NB4 (cell line): ENCODE measurements around the gene MPHOSPH8.

- RRBS = no CpG with 5 or more reads among the region's 8 CpGs
Observed at GRCh38 chr13:19243852-19244307, 62.3 kb upstream of the TUBA3C start.

GRCh38 chr13:19496700-19496974 lies 64.7 kb downstream of the TPTE2 start:
- RRBS = no CpG with 5 or more reads among the region's 17 CpGs

- RRBS = no CpG with 5 or more reads among the region's 62 CpGs
Observed at GRCh38 chr13:19632926-19633877, at the start of gene MPHOSPH8. Gene MPHOSPH8, plus strand, starts transcription at chr13:19633659.

GRCh38 chr13:19634404-19634699 lies 893 bp downstream of the MPHOSPH8 start:
- RRBS = no CpG with 5 or more reads among the region's 3 CpGs

- RRBS = no CpG with 5 or more reads among the region's 6 CpGs
Observed at GRCh38 chr13:19910326-19910736, 46.9 kb upstream of the ZMYM5 start.

DNA sequence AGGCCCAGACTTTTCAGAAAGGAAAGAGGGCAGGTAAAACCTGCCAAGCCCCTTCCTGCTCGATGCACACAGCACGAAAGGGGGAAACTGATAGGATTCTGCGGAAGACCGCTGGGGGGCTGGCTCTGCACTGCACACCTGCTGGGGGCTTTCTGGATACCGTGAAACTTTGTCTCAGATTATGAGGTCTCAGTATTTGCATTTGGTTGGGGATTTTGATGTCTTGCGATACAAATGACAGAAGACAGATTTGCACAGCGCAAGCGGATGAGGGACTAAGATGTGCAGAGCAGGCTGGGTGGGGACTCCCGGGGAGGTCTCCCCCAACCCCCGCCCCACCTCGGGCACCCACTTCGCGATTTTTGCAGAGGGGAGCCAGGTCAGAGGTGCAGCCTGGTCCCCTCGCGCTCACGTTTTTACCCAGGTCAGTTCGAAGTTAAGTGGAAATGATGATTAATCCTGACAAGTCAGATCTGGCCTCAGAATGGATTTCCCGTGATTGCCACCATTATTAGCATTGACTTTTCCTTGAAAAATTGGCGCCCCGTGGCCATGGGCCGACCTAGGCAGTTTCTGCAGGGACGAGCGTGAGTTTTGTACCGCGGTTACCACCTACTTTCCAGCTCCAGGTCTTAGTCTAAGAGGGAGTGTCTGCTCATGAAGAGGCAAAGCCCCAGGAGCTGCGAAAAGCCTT lies 1.2 kb upstream of the GJB2 start:
- RRBS = no CpG with 5 or more reads among the region's 26 CpGs

DNA sequence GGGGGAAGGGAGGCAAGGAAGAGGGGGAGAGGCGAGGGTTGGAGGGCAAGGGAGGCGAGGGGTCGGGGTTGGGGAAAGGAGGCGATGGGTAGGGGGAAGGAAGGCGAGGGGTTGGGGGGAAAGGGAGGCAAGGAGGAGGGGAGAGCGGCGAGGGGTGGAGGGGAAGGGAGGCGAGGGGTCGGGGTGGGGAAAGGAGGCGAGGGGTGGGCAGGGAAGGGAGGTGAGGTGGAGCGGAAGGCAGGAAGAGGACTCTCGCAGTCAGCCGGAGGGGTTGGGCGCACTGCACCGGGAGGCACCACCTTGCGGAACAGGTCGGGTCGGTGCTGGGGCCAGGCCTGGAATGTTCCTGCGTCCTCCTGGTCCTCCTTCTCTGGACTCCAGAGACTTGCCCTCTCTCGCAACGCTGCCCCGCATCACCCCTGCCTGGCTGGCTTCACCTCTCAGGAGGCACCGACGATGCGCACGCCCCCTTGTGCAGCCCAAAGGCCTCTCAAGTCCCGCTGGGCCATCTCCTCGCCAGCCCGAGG lies 134.2 kb downstream of the CRYL1 start:
- RRBS = no CpG with 5 or more reads among the region's 29 CpGs

- RRBS = 100% methylated on average over 1 of the region's 28 CpGs
Observed at GRCh38 chr13:20405392-20406215, 120.1 kb downstream of the CRYL1 start.

- RRBS = 65% methylated on average over 3 of the region's 10 CpGs
Observed at GRCh38 chr13:20420085-20420347, 105.6 kb downstream of the CRYL1 start.

GRCh38 chr13:20716674-20717415 lies 13.3 kb downstream of the IL17D start:
- RRBS = no CpG with 5 or more reads among the region's 27 CpGs

DNA sequence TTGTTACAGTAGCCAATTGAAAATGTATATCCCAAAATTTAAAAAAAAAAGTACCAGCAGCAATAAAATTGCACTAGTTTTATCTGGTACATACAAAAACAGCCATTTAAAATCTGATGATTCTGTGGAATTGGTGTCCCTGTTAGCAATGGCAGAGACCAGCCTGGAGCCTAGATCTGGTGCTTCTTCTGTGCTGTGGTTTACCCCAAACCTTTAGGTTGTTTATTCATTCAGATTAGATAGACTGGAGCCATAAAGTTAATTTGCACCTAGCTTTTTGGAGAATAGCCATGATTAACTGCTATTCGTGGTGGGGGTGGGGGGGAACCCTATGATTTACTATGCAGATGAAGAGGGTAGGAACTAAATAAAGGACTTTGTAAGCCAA lies 8.5 kb downstream of the SAP18 start:
- RRBS = no CpG with 5 or more reads among the region's 1 CpG

DNA sequence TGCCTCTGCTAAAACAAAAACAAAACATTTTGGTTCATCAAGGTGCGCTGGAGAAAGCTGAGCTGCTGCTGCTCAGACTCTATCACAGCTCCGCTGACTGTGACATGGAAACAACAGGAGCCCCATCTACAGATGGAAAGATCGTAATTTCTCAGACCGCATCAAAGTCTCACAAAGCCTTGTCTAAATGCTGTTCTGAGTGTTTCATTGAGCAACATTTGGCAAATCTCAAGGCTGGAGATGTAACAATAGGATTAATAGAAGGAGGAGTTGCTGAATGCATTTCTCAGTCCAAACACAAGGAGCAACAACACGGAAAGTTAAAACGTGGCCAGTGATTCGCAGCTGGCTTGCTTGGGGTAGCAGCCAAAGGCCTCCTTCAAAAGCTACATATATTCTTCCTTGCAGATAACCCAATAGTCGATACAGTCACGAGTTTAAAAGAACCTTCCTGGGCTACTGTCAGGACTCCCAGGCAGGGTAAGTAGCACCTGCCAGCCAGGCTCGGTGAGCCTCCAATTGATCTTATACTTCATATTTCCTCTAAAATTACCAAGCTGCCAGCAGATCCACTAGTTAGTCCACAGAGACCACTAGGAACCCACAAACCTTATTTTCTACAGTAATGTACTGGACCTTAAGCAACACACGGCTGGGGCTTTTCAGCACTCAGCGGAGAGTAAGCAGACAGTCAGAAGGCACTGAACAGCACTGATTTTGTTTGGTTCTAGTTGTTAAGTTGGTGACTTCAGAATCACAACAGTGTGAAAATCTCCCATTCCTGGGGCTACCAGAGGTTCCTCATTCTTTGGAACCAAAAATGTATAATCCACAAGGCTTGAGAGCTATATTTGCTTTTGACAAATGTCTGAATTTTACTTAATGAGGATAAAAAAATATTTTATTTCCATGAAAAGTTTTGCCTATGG lies 56.0 kb downstream of the MRPL57 start:
- RRBS = no CpG with 5 or more reads among the region's 12 CpGs

GRCh38 chr13:21330474-21330846 lies 128.6 kb downstream of the ZDHHC20 start:
- RRBS = no CpG with 5 or more reads among the region's 5 CpGs

- RRBS = 25% methylated on average over 4 of the region's 8 CpGs
Observed at GRCh38 chr13:21672070-21672604, 1.3 kb downstream of the FGF9 start.

- RRBS = no CpG with 5 or more reads among the region's 6 CpGs
Observed at GRCh38 chr13:23147955-23148256, 32.9 kb upstream of the SGCG start.

GRCh38 chr13:23182125-23182481 lies 1.3 kb downstream of the SGCG start:
- RRBS = no CpG with 5 or more reads among the region's 3 CpGs

GRCh38 chr13:23355130-23355905 lies 78.2 kb downstream of the SACS start:
- RRBS = no CpG with 5 or more reads among the region's 13 CpGs

GRCh38 chr13:23431261-23431545 lies 2.3 kb downstream of the SACS start:
- RRBS = no CpG with 5 or more reads among the region's 4 CpGs

- RRBS = no CpG with 5 or more reads among the region's 2 CpGs
Observed at GRCh38 chr13:23470707-23471048, 37.2 kb upstream of the SACS start.

- RRBS = no CpG with 5 or more reads among the region's 6 CpGs
Observed at GRCh38 chr13:23507309-23507642, 62.9 kb upstream of the TNFRSF19 start.